Psoas muscle (tissue), 2 donors: ENCODE results near the genes RHOA, CDHR4, RBM5 and SEMA3B.

DNA sequence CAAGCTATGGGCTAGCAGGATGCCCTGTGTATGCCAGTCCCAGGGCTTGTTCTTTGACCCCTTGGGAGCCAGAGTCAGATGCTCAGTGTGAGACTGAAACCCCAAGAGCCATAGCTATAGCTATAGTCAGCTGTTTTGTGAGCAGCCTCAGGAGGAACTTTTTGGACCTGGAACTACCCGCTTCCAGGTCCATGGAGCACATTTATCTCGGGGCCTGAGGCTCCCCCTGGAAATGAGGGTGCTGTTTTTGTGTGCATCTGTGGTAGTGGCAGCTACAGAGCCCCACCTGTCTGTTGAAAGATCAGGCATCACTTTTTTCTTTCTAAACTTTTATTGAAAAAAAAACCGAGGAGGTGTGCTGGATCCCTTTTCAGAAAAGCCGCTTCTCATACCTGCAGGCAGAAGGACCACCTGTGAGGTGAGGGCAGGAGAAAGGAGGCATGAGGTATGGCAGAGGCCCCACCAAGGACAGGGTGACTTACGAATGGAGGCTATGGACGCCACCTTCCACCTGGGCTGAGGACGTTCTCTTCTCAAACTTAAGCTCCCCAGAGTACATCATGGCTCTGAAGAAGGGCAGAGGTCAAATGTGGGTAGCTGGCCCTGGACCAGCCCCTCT is 2.2 kb downstream of the NDUFAF3 start:
- PRO-cap, 2 experiments = no peak in any of the 2 experiments

DNA sequence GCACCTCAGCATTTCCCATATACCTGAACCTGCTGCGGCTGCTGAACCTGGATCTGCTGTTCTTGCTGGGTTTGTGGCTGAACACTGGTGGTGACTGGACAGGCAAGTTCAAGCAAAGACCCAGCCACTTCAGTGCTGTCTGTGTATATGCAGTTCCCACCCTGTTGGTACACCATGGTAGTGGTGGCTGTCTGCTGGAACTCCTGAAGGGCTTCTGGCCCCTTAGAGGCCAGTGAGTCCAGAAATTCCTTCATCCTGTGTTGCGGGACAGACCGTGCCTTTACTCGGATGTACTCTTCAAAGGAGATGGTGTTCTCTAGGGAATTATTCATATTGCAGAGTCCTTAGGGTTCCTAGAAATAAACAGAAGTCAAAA is 17.2 kb downstream of the QRICH1 start:
- PRO-cap, 2 experiments = no peak in any of the 2 experiments

DNA sequence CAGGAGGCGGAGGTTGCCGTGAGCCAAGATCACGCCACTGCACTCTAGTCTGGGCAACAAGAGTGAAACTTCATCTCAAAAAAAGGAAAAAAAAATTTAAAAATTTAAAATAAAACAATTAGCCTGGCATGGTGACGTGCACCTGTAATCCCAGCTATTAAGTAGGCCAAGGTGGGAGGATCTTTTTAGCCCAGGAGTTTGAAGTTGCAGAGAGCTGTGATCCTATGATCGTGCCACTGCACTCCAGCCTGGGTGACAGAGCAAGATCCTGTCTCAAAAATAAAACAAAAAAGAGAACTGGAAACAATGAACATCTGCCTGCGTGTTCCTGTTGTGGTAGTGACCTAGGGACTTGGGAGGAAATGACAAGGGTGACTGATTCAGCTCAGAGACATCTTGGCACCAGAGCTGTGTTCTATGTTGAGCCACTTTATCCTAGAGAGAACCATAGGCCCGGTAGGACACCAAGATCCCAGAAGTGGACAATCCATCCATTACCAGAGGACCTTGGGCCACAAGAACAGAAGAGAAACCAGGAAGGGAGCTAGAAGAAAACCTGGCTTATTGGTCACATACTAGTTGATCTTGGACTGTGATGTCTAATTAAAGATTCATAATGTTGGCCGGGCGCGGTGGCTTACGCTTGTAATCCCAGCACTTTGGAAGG is 5.2 kb upstream of the USP4 start:
- PRO-cap, 2 experiments = peak in 1 of 2 experiments; most common plus-strand start position 423 of the sequence (in 1); most common minus-strand start position 257 of the sequence (in 1)

GRCh38 chr3:49411362-49412141 is at the start of gene RHOA:
RHOA (minus strand) TSS chr3:49411976.
- PRO-cap, 2 experiments = peak in 2 of 2 experiments; most common plus-strand start chr3:49411679 (in 1); most common minus-strand start chr3:49411539 (in 1)

- PRO-cap, 2 experiments = no peak in any of the 2 experiments
Measured at GRCh38 chr3:49534978-49535651, 19.2 kb upstream of the BSN start.

DNA sequence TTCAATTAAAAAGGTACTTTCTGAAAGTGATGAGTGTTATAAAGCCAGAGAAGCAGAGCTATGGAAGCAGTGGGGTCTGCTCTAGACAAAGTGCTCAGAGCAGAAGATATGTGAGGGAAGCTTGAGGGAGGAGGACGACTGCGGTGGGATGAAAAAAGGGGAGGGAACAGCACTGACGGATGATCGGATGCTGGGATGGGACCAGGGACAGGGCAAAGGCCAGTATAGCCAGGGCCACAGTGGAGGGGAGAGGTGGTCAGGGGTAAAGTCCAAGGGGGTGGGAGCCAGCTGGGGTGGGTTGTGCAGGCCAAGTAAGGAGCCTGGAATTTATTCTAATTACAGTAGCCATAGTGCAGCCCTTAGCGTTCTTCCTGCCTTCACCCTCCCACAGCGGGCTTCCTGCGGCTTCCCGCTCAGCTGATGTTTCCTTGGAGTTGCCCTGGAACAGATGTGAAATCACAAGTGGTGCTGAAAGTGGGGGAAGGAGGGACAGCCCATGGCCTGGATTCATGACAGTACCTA is 7.6 kb upstream of the APEH start:
- PRO-cap, 2 experiments = no peak in any of the 2 experiments

- PRO-cap, 2 experiments = no peak in any of the 2 experiments
Measured at GRCh38 chr3:49799525-49800285, at the start of gene CDHR4. CDHR4 (minus strand) TSS chr3:49799873.

GRCh38 chr3:49802778-49802941 is 401 bp upstream of the INKA1 start:
- PRO-cap, 2 experiments = no peak in any of the 2 experiments

GRCh38 chr3:49868076-49868607 is 1.6 kb downstream of the CAMKV start:
- PRO-cap, 2 experiments = no peak in any of the 2 experiments

GRCh38 chr3:49869157-49869530 is 562 bp downstream of the CAMKV start:
- PRO-cap, 2 experiments = no peak in any of the 2 experiments

DNA sequence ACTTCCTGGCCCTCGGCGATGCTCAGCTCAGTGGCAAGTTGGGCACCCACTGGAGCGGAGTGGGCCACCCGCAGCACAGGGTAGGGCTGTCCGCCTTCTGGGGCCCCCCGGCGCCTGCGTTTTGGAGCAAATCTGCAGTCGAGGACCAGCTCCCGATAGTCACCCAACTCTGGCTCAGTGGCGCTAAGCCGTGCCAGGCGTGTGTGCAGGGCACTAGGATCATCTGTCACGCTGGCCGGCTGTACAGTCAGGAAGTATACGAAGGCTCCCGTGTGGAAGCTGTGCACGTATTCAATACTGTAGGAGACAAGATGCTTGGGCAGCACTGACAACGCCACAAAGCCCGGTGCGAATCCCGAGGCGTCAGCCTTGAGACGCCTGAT is 1.1 kb downstream of the MST1R start:
- PRO-cap, 2 experiments = no peak in any of the 2 experiments

DNA sequence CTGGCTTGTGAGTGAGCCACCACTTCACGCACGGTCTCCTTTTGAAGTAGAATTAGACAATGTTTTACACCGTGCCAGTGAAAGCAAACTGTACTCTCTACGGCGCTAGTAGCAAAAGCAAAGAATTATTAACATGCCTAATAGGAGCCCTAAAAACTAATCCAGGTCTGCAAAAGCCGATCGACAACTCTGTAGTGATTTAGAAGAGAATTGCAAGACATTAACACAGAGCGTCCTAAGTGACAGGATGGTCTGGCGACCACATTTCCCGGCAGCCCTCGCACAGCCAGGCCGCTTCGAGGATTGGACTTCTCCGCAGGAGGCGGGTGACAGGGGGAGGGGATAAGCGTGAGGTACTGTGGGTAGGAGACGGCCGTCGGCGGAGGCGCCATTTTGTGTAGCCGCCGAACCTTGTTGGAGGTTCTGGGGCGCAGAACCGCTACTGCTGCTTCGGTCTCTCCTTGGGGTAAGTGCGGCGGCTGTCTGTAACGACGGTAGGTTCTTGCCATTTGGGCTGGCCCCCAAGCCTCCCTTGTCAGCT is at the start of gene RBM5:
RBM5 (plus strand) TSS at position 356 of the 541 bp plus-strand sequence.
- PRO-cap, 2 experiments = peak in 2 of 2 experiments; most common plus-strand start position 356 of the sequence (in 2)

GRCh38 chr3:50123977-50124663 is 31.0 kb upstream of the SEMA3F start:
- PRO-cap, 2 experiments = no peak in any of the 2 experiments

GRCh38 chr3:50167137-50167706 is 12.1 kb downstream of the SEMA3F start:
- PRO-cap, 2 experiments = no peak in any of the 2 experiments

DNA sequence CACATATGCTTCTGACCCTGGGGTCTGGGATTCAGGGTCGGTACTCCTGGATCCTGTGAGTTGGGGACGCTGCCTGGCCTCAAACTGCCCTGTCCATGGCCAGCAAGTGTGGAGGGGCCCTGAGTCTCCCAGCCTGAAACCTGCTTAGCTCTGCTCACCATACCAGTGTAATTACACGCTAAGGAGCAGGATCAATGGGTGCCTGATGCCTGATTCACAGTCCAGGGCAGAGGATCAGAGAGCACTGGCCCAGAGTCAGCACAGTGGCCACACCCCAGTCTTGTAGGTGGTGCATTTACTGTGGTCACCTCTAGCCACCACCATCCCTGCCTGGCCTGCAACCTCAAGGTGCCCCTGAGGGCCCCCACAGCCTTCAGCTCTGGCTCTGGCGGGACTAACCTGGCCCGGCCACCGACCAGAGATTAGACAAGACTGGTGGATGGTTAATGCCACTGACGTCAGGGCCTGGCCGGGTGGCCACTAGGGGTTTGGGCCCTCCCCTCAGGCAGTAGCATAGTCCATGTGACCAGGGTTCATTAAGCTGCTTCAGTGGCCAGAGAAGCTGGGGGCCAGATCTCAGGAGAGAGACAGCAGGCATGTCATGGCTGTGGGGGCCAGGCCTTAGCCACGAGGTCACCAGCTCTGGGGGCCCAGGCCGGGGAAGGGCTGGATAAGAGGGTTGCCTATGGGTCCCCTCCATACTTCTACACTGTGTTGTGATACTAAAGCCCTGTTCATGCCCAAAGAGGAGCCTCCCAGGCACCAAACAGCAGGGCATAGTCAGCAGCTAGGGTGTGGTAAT is 3.3 kb upstream of the SLC38A3 start:
- PRO-cap, 2 experiments = no peak in any of the 2 experiments

DNA sequence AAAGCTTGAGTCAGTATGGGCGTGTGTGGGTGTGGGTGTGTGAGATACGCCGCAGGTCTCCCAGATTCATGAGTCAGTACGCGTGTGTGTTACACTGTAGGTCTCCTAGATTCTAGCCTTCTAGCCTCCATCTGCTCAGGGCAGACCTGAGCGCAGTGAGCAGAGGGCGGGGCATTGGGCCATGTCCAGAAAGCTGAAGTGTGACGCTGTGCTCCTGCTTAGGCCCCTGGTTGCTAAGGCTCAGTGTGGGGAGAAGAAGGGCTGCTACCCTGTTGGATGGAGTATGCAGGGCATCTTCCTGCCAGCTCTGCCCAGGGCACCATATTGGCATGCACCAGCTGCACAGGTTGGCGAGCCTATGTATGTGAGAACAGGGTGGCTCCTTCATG is 15.4 kb downstream of the GNAI2 start:
- PRO-cap, 2 experiments = no peak in any of the 2 experiments

DNA sequence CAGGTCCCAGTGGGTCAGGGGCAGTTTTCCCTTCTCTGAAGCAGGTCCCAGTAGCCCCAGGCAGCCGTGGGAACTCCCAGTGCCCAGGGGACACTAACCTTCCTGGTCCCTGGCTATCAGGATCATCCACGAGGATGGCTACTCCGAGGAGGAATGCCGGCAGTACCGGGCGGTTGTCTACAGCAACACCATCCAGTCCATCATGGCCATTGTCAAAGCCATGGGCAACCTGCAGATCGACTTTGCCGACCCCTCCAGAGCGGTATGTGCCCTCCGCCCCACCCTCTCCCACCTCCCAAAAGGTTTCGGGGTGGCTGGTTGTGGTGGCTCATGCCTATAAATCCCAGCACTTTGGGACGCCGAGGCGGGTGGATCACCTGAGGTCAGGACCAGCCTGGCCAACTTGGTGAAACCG is 16.3 kb downstream of the GNAI2 start:
- PRO-cap, 2 experiments = no peak in any of the 2 experiments

- PRO-cap, 2 experiments = no peak in any of the 2 experiments
Measured at GRCh38 chr3:50258692-50259421, 10.1 kb upstream of the SEMA3B start.

GRCh38 chr3:50268589-50269422 is at the start of gene SEMA3B:
SEMA3B (plus strand) TSS chr3:50269147.
- PRO-cap, 2 experiments = no peak in any of the 2 experiments

DNA sequence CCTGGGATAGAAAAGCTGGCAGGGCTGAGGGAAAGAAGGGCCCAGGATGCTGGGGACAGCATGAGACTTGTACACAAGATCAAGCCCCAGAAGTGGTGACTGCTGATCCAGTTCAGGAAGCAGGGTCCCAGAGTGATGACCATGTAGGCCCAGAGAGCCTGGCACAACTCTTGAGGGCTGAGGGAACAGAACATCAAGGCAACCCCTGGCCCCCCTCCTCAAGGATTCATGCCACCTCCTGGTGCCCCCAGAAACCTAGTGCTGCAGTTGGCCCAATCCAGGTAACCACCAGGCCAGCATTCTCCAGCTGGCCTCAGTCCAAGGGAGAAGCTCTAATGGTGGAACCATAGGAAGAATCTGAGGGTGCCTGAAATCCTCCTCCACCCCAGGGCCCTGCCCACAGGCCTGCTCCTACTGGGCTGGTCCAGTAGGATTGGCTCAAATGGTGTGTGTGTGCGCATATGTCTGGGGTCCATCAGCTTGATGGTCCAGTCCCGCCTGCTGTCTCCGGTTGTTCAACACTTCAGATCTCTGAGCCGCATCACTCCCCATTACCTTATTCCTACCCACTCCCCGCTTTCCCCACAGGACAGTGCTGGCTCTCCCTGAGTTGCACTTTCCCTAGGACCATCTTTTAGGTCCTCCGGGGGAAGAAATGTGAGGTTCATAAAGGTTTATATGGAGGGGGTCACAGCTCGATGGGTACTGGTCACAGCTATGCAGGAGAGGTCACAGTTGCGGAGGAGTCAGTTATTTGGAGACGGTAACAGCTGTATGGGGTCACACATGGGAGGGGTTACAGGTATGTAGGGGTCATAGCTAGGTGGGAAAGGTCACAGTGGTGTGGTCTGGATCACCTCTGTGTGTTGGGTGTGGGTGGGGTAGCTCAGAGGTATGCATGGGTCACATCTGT is 7.6 kb downstream of the HYAL2 start:
- PRO-cap, 2 experiments = no peak in any of the 2 experiments